ENCODE measurements around a stretch of chr22.

- RRBS: 66% methylated on average over 5 of the region's 24 CpGs
Observed at GRCh38 chr22:19873371-19873962, 18.8 kb upstream of the GNB1L start.

DNA sequence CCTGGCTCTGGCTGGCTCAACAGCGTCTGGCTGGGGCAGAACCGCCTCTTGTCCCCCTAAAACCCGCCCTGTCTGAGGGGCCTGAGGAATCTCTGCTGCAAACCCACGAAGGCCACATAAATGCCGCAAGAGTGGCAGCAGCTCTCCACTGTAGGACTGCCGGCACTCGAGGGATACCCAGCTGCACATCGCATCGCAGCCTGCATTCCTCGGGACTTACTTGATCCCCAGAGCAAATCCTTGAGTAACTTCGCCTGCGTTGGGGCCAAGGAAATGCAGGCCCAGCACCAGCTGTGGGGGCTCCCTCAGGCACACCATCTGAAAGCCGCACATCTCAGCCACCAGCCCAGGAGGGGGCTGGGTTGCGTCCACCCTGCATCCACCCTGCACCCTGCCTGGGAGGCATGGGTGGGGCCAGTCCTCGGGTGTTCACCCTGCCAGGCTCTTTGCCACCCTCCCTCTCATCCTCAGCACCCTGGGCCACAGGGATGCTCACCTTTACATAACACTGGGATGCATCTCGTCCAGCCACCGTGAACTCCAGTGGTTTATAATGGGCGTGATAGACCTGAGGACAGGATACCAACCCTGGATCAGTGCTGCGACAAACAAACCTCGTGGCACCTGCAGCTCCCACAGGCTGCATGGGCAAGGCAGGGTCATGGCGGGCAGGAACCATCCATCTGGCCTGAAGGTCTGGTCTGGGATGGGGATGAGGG lies 23.4 kb upstream of the GNB1L start:
- RRBS: no CpG with 5 or more reads among the region's 21 CpGs

DNA sequence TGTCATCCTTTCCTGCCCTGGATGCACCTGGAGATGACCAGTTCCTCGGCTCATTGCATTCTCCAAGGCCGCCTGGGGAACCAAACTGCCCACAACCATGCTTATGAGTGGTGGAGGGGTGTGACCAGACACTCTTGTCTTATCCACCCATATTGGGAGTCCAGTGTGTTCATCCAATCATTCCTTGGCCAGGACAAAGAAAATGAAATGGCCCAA lies 1.2 kb upstream of the ARVCF start:
- RRBS: no CpG with 5 or more reads among the region's 2 CpGs

- RRBS: no CpG with 5 or more reads among the region's 21 CpGs
Observed at GRCh38 chr22:20021432-20022449, 831 bp downstream of the TANGO2 start.

DNA sequence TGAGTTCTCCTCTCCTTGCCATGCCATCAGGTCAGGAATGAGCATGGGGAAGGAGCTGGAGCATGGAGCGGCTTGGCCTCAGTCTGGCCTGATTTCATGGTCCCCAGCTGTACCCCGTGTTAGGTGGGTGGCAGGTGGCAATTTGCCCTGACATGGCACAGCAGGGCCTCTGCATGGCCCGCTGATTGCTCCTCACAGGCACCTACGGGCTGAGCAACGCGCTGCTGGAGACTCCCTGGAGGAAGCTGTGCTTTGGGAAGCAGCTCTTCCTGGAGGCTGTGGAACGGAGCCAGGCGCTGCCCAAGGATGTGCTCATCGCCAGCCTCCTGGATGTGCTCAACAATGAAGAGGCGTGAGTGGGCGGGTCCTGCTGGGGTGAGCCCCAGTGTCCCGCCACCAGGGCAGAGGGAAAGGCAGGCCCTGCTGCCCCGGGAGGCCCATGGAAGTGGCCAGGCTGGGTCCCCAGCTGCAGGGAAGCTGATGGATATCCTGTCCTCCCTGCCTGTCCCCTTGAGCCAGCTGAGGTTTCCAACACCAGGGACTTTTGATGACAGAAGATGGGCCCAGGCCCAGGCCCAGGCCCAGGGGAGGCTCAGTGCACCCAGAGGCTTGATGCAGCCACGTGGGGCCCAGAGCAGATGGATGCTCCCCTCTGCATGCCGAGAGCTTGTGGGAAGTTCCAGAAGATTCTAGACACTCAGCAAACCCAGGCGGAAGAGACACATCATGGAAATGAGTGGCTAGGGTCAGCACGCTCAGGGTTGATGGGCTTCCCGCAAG lies 18.5 kb upstream of the DGCR8 start:
- RRBS: no CpG with 5 or more reads among the region's 18 CpGs

DNA sequence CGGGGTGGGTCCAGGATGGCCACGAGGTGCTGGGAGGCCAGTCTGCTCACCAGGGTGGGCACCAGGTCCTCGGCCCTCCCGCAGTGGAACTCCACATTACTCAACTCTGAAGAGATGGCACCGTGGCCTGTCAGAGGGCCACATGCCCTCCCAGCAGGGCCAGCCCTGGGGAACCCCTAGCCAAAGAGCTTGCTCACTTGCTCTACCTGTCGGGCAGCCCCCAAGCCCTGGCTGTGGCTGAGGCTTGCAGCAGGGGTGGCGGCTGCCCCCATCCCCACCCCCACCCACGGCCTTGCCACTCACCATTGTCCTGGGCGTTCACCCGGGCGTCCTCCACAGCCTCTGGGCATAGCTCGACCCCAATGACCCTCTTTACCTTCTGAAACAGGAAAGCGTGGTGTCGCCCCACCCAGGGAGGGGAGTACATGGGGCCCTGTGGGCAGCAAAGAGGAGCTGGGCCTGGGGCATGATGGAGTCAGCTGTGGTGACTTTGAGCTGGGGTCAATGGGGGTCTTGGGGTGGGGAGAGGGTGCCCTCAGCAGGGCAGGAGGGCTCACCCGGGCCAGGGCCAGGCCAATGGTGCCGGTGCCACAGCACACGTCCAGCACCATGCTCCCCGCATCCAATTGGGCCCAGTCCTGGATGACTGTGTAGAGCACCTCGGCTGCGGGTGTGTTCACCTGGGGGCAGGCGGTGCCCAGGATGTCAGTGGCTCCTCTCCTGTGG lies 2.6 kb upstream of the RANBP1 start:
- RRBS: no CpG with 5 or more reads among the region's 21 CpGs

DNA sequence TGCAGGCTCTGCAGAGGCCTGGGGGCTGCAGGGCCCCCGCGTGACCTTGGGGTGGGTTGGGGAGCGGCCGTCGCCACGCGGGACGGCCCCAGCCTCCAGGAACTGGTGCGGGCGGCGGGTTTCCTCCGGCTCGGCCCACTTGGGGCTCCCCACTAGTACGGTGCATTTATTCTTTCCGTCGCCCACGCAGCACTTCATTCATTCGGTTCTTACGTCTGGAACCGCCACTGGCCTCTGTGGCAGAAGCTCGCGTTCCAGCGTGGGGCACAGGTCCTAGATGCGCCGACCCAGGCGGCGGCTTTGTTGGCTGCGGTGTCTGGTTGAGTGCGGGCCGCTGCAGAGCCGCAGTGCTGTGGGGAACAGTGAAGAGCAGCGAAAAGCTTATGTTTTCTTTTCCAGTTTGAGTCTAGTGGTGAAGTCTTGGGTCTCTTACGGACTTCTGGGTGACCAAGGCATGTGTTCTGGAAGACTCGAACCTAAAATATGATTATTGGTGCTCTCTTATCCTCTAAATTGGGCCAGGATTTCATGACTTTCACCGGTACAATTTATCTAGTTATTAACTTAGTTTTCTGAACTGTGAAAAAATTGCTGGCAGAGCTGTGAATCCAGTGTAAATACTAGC lies 948 bp upstream of the TRMT2A start:
- RRBS: no CpG with 5 or more reads among the region's 35 CpGs

DNA sequence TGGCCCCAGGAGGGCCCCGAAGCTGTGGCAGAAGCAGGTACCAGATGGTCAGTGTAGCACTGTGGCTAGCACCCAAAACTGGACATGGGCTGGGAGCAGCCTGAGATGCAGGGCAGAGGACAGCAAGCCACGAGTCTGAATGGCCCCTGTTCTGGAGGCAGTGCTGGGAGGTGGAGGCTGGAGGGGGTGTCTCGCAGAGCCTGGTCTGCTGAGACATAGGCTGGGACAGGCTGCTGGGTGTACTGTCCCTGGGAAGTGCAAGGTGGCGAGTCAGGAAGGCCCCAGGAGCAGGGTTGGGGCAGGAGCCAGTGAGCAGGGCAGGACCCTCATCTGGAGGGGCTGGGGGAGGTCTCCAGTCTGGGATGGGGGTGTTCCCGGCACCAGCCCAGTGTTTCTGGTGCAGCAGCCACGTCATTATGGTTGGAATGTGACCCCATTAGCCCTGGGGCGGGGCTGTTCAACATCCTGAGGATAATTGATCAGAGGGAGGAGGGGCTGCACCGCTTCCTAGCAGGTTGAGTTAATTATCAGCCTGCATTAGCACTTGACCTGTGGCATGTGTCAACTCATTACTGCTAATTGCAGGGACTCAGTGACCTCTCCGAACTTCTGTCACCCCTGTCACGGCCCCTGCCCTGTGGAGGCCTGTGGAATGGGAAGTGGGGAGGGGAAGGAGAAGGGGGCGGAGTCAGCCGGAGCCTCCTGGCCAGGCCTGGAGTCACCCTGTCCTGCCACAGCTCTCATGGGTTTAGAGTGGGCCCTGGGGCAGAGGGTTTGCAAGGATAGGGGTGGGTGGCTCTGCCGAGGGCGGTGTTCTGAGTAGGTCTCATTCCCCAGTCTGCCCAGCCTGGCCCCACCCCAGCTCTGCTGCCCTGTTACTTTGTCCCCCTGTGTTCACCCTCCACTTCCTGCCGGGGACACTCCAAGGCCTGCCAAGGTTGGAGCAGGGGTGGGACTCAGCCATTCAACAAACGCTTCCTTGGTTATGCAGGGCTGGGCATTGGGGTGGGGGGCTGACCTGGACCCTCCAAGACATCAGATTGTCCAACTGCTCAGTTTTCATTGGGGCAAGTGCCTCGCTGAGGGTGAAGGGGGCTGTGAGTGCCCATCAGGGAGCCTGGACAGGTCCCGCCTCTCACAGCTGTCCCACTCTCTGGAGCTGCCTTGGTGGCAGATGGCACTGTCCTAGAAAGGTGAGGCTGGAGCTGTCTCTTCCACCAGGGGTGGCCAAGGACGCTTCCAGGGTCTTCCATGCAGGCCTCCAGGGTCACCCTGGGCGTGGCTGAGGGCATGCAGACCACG lies 52.9 kb upstream of the CCDC188 start:
- RRBS: no CpG with 5 or more reads among the region's 21 CpGs

DNA sequence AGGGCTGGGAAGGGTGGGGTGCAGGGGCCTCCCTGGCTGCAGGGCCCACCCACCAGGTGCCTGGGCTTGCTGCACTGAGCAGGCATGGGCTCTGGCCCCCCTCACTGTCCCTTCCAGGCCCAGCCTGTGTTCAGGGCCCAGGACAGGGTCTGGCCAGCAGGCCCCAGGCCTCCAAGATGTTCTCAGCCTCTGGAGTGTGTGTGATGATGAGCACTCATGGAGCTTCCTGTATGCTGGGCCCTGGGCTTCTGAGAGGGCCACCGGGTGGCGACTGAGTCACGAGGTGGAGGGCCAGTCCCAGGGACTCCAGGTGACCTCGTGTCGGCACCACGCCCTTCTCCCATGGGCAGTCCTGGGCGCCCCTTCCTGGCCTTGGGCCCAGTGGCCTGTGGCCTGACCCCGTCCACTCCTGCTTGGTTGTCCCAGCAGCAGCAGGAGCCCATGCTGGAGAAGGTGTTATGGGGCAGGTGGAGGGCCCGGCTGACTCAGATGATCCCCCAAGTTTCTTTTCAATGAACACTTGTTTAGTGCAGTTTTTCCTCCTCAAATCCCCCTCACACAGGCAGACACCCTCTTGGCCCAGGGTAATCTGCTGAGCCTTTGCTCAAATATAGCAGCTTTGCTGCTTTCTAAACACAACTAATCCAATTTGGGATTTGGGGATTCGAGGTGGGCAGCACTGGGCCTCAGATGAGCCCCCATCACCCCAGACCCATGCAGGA lies 56.1 kb upstream of the CCDC188 start:
- RRBS: no CpG with 5 or more reads among the region's 10 CpGs

GRCh38 chr22:20240230-20241017 lies 27.7 kb downstream of the RTN4R start:
- RRBS: no CpG with 5 or more reads among the region's 27 CpGs

- RRBS: no CpG with 5 or more reads among the region's 34 CpGs
Observed at GRCh38 chr22:20241603-20242128, 26.5 kb downstream of the RTN4R start.

DNA sequence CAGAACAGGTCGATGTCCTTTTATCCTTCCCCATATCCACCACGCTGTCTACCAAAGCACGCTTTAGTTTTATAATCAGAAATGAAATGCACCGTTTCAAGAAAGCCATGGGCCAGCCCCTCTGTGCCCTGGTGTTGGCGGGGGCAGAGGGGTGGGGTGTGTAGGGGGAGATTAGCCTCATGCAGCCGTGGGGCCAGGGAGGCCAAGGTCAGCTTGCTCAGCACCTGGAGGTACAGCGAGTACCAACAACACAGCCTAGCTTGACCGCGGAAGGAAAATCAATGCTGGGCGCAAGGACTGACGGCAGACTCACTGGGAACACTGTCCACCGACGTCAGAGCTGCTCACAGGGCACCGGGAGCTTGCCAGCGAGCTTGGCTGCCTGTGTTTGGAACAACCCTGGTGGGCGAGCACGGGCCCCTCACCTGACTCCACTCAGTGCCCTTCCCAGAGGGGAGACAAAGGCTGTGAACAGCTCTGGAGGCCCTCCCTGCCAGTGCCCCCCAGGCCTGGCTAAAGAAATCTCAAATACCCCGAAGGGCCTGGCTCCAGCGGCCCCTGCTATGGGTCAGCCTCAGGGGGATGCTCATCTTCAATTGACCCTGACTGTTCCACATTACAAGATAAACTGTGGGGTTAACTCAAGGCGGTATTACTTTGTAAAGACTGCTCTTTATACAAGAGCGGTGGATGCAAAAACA lies 21.2 kb upstream of the RTN4R start:
- RRBS: no CpG with 5 or more reads among the region's 21 CpGs

GRCh38 chr22:20408124-20408580 lies 14.2 kb downstream of the ZNF74 start:
- RRBS: no CpG with 5 or more reads among the region's 4 CpGs

DNA sequence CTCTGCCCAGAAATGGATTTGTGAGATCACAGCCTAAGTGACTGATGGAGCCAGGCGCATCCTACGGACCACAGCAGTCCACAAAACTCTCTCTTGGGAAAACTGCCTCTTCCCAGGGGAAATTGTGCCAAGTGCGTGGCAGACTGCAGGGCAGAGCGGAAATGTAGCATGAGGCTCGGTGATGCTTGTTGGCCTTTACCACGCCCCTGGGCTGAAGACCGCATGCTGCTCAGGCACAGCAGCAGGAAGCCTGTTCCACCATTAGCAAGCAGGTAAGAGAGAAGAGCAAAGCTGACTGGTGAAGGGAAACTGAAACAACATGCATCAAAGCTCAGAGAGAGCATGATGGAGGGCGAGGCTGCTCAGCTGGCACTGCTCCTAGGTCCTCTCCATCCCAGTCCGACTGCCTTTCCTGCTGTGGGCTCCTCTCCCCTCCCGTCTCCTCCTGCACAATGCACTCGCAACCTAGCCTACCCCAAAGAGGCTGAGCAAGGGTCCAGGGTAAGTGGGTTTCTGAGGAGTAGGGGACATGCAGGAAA lies 26.6 kb upstream of the SCARF2 start:
- RRBS: no CpG with 5 or more reads among the region's 11 CpGs

DNA sequence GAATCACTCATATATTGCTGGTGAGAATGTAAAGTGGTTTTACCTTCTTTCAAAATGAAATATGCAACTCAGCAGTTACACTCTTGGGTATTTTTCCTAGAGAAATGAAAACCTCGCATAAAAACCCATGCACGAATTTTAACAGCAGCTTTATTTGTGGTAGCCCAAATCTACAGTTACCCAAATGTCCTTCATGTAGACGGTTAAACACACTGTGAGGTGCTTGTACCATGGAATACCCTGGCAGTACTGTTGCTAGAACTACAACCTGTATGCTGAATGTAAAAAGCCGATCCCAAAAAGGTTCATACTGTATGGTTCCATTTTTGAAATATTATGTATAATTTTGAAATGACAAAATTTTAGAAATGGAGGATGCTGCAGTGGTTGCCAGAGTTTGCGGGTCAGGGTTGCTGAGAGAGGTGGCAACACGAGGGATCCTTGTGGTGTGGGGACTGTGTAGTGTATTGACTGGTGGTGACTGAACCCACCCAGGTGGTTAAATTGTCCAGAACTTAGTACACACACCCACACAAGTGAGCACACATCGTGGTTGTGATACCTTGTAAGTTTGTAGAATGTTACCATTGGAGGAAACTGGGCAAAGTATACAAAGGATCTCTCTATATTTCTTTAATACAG lies 55.8 kb downstream of the MED15 start:
- RRBS: no CpG with 5 or more reads among the region's 7 CpGs

- RRBS: no CpG with 5 or more reads among the region's 6 CpGs
Observed at GRCh38 chr22:20566296-20566710, 58.9 kb downstream of the MED15 start.

DNA sequence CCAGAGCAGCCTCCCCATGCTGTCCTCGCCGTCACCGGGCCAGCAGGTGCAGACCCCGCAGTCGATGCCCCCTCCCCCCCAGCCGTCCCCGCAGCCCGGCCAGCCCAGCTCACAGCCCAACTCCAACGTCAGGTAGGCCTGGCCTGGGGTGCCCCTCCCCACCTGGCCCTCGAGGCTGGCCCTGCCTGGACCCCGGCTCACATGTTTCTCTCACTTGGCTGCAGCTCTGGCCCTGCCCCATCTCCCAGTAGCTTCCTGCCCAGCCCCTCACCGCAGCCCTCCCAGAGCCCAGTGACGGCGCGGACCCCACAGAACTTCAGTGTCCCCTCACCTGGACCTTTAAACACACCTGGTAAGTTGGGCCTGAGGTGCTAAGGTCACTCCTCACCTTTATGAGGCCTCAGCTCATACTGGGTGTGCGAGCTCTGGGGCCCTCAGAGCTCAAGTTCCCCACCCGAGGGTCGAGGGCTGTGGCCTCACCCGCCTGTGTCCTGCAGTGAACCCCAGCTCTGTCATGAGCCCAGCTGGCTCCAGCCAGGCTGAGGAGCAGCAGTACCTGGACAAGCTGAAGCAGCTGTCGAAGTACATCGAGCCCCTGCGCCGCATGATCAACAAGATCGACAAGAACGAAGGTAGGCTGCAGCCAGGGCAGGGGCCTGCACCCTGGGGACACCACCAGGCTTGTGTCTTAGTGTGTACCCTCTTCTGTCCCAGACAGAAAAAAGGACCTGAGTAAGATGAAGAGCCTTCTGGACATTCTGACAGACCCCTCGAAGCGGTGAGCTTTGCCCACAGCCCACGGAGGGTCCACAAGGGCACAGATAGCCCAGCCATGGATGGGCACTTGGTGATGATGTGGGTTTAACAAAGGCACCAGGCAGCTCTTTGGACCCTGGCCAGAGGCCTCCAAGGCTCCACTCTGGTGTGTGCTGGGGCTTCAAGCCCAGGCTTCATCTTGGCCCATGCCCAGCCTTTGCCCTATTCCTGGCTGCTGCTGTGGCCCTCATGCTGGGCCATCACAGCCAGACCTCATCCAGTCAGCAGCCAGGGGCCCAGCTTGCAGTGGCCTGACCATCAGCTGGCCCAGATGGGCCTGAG lies 75.6 kb downstream of the MED15 start:
- RRBS: 96% methylated on average over 8 of the region's 28 CpGs

DNA sequence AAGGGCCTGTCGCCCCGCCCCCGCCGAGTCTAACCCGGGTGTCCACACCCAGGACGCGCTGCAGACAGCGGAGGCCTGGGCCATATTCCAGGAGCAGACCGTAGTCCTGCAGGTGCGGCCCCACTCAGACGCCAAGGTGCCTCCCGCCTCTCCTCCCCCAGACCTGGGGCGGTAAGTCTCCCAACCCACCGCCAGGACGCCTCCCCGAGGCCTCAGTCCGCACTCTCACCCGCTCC lies 70.4 kb upstream of the SERPIND1 start:
- RRBS: no CpG with 5 or more reads among the region's 18 CpGs

DNA sequence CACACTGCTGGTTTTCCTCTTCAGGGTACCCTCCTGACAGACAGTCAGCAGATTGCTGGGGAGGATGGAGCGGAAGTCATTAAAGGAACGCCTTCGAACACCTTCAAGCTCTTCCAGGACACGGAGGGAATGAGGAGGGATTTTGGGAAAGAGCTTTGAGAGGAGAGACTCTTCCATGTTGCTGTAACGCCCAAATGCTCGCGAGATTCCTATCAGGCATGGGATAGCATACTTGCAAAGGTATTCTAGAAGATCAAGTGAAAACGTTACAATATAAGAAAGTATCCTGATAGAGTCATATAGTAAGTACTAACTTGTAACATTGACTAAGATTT lies 39.0 kb downstream of the PI4KA start:
- RRBS: no CpG with 5 or more reads among the region's 8 CpGs

- RRBS: no CpG with 5 or more reads among the region's 3 CpGs
Observed at GRCh38 chr22:20943449-20944015, 23.5 kb upstream of the AIFM3 start.